HEK293 (cell line): ENCODE results near the gene EVX1.

DNA sequence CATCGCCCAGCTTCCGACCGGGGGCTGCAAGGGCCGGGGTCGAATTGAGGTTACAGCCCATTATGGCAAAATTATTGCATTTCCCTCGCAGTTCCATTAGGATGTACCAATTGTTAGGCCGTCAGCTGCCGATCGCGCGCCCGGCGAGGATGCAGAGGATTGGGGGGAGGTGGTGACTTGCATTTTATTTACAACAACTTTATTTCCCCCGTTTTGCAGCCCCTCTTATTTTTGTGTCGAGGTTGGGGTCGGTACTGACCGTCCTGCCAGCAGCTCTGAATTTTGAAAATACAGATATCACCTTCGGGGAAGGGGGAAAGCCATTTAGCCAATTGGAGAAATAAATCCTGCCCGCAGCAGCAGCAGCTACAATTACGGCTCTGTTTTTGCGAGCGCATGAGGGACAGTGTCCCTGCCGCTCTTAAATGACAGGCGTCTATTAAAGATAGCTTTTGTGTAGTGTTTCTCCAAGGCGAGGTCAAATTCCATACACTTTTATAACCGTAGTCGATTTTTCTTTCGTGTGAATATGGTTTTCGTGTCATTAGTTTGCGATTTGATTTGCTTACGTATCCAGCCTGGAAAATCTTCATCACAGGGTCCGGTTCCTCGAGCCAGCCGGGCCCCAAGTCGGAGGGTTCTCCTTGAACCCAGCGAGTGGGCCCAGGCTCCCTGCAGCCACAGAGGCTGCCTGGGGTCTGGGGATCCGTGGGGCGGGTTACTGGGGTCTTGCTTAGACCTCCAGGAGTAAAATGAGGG lies 636 bp upstream of the HOXA5 start:
- PRO-cap, result bidirectional peak, plus-strand start at position 90 of the sequence, minus-strand start outside the sequence; bidirectional peak, plus-strand start at position 228 of the sequence, minus-strand start at position 227 of the sequence; bidirectional peak, plus-strand start at position 595 of the sequence, minus-strand start at position 281 of the sequence
- RRBS, 2 experiments, result under 1 to 2% methylated on average over 3 to 11 of the region's 38 CpGs

DNA sequence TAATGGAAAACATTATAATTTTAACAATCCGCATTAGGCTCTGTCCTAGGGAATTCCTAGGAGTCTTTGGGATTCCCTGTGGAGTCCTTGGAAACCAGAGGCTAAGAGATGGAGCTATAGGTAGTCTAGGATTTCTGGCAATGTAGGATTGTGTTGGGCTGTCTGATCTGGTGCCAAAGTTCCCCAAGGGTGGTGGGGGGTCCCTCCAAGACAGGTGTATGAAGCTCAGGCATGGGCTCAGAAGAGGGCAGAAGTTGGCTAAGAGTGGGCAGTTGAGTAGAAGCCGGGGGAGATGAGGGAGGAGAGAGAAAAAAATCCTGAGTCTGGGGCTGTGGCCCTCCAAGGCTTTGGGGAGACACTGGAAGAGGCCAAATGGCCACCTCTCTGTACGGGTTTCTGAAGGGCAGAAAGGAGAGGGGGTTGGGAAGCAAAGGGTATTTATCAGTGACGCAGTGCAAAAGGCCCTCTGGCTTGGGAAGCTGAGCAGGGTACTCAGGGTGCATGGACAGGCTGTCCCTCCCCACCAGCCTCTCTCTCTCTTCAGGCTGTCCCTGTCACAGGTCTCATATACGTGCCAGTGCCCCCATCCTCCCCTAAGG lies 988 bp downstream of the HOXA6 start:
- PRO-cap, result bidirectional peak, plus-strand start at position 467 of the sequence, minus-strand start at position 165 of the sequence; bidirectional peak, plus-strand start outside the sequence, minus-strand start at position 540 of the sequence
- RRBS, 2 experiments, result no CpG with 5 or more reads among the region's 5 CpGs

DNA sequence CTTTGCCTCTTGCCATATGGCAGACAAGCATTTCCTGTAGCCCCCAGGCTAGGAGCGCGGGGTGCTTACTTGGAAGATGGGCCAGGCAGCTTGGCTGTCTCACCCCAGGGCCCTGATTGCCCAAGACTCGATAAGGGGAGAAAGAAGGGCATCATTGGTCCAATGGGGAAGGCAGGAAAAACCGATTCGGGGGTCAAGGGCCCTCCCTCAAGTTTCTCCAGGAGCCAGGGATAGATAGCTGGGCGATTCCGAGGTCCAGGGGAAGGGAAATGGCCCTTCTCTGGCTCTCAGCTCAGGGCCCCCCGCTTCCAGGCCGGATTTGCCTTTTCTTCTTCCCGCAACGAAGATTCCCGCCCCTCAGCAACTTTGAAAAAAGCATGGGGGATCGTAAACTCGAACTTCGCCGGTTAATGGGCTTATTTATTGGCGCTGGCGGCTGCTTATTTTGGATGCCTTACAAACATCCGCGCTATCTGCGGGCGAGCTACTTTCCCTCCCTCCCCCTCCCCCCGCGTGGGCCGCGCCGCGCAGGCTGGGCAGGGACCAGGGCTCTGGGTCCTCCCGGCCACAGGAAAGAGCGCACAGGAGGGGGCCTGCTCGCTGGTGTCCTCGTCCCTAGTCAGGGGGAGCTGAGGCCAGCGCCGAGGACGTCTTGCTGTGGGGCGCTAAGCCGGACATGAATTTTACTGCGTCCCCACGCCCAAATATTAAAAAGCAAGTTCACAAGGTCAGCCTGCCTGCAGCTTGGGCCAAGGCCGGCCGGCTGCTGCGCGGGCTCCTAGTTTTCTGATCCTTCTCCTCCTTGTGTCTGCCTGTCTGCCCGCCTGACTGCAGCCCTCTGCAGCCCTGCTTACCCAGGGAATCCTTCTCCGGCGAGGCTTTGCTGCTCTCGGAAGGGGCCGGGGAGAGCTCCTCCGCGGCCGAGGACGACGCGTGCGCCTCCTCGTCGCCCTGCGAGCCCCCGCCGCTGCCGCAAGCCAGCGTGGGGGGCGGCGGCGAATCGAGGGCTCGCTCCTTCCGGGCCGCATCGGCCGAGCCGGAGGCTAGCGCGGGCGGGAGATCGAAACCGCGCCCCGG lies 1.3 kb downstream of the HOXA10 start:
- PRO-cap, result bidirectional peak, plus-strand start at position 622 of the sequence, minus-strand start at position 788 of the sequence
- RRBS, 2 experiments, result under 1 to 2% methylated on average over 19 to 21 of the region's 79 CpGs

GRCh38 chr7:27178323-27178981 lies 4.3 kb upstream of the HOXA10 start:
- PRO-cap, result unidirectional peak, plus-strand start at chr7:27178567
- RRBS, 2 experiments, result no CpG with 5 or more reads among the region's 9 CpGs

GRCh38 chr7:27181733-27182195 lies 3.3 kb downstream of the HOXA11 start:
- PRO-cap, result no peak
- RRBS, 2 experiments, result no CpG with 5 or more reads among the region's 4 CpGs

GRCh38 chr7:27201320-27202254 lies 1.7 kb upstream of the HOXA13 start:
- PRO-cap, result no peak
- RRBS, 2 experiments, result no CpG with 5 or more reads among the region's 14 CpGs

DNA sequence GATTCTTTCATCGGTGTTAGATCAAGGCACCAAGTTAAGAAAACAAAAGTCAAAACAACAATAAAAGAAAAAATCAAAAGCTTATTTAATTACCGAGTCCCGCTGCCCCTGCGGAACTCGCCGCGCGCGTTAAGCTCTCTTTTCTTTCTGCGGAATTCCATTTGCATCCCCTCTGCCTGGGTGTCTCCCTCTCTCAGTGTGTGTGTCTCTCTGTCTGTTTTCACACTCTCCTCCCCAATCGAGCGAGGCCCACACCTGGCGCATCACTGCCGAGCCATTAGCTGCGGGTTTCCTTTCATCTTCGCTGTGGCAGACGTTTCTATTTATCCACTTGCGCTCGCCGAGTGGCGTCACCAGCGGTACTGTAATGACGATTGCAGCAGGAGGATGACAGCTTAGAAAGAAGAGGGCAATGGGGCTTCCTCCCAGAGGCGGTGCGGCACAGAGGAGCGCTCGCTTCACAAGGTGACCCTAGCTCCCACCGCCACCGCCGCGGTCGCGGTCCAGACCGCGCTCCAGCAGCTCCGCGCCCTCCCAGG lies at the start of gene EVX1:
TSS of gene EVX1 (plus strand) at position 428 of the 539 bp plus-strand sequence.
- PRO-cap, result no peak
- RRBS, 2 experiments, result no CpG with 5 or more reads among the region's 37 CpGs

GRCh38 chr7:27243774-27244205 lies 1.2 kb downstream of the EVX1 start:
- PRO-cap, result no peak
- RRBS, 2 experiments, result 93 to 95% methylated on average over 13 of the region's 19 CpGs

- PRO-cap, result no peak
- RRBS, 2 experiments, result no CpG with 5 or more reads among the region's 6 CpGs
Measured at GRCh38 chr7:27462855-27463308, 199.8 kb downstream of the HIBADH start.

GRCh38 chr7:27834206-27834927 lies 94.4 kb downstream of the TAX1BP1 start:
- PRO-cap, result no peak
- RRBS, 2 experiments, result no CpG with 5 or more reads among the region's 7 CpGs

DNA sequence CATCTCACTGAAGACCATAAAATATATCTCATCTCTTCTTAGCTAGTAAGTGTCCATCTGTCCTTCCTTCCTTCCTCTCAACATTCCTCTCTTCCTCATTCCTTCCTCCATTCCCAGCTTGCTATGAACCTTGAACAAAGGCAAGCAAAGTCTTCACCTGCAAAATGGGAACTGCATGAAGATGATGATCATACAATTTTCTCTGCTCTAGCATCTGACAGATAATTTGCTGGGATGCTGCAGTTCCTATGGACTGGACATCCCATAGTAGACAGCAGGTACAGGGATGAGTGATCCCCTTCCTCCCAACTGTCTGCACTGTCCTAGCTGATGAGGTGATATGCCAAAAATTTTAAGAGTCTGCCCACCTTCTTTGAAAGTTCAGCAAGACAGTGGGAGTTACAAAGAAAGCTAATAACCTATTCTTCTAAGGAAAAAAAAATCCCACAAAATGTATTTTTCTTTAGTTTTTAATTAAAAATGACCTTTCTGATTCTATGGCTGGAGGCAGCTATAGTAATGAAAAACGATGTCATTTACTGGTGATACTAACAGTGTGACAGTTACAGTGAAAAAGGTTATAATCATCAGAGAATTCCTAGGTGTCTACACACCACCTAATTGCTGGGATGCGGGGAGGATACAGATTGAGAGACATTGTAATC lies 136.3 kb downstream of the JAZF1 start:
- PRO-cap, result no peak
- RRBS, 2 experiments, result no CpG with 5 or more reads among the region's 2 CpGs

- PRO-cap, result no peak
- RRBS, 2 experiments, result no CpG with 5 or more reads among the region's 10 CpGs
Measured at GRCh38 chr7:28170367-28171001, 10.1 kb downstream of the JAZF1 start.

GRCh38 chr7:28408959-28409221 lies 3.4 kb upstream of the CREB5 start:
- PRO-cap, result bidirectional peak, plus-strand start at chr7:28409368, minus-strand start at chr7:28409154
- RRBS, 2 experiments, result 1 to 2% methylated on average over 10 of the region's 24 CpGs

DNA sequence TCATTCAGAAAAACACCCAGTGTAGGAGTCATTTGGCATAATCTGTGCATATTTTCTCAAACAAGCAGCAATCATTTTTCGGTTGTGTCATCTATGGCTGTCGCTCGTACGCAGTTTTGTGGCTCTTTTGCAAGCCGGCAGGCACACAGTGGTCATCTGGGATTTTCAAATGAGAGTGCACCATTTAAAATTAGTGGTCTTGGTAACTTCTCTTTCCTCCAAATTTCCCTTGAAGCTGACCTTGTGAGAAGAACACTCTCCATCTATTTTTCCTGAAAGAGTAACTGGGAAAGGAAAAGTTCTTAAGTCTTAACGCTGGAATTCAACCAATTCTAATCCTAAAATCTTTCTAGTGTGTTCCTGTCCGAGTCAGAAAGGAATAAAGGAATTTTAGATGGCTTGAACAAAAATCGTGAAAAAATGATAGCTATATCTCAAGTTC lies 20.0 kb downstream of the CREB5 start:
- PRO-cap, result no peak
- RRBS, 2 experiments, result no CpG with 5 or more reads among the region's 8 CpGs

GRCh38 chr7:28619234-28619683 lies 206.9 kb downstream of the CREB5 start:
- PRO-cap, result no peak
- RRBS, 2 experiments, result no CpG with 5 or more reads among the region's 3 CpGs

- PRO-cap, result no peak
- RRBS, 2 experiments, result no CpG with 5 or more reads among the region's 5 CpGs
Measured at GRCh38 chr7:28621501-28621897, 209.2 kb downstream of the CREB5 start.

DNA sequence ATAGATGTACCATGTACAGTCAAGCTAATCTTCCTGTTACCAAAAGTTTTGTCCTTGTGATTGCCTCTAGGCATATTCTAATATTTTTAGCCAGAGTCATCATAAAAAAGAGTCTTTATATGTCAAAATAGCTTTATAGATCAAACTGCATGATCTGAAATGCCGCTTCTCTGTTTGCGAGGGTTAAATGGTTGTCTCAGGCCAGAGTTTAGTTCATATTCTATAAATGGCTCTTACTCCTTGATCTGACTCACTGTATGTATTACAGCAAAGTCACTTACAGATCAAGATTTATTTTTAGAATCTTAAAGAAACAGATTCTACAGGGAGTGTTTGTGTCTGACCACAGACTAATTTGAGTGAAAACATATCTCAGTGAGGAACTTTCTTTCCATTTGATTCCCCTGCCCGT lies 211.0 kb downstream of the CREB5 start:
- PRO-cap, result no peak
- RRBS, 2 experiments, result no CpG with 5 or more reads among the region's 3 CpGs

DNA sequence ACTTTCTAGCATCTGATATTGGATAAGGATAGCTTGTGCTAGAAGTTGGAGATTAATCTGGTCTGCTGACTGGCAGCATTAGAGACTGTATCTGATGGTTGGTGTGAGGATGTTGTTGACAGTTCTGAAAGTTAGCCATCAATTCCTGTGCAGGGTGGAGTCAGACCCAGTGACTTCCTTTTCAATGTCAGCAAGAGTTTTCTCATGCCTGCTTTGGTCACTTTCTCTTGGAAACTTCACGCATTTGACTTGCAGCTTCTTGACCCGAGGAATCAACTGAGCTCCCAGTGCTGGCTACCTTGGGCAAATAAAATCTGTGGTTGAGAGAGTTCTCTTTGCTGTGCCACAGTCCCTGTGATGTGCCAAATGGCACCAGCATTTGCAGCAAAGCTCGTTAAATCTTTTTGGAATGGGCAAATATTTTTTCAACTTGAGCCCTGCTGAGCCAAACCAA lies 233.0 kb downstream of the TRIL start:
- PRO-cap, result no peak
- RRBS, 2 experiments, result no CpG with 5 or more reads among the region's 3 CpGs

DNA sequence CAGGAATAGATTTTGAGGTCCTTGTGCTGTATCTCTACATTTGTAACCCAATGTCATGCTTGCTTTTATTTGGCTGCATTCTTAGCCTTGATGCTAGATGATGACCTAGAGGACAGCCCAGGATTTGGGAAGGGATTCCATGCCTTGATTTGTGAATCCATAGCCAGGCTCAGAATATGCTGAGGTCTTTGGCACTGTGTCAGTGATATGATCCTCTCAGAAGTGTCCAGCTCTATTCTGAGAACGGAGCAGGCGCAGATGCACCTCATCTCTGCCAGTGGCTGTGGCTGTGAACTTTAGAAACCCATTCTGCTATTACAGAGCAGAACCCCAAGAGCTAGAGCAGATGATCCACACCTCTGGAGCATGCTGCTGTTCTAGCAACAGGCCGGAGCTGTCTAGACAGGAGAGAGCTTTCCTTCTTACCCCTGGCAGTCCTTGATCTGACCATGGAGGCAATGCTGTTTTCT lies 212.8 kb downstream of the TRIL start:
- PRO-cap, result no peak
- RRBS, 2 experiments, result no CpG with 5 or more reads among the region's 3 CpGs

DNA sequence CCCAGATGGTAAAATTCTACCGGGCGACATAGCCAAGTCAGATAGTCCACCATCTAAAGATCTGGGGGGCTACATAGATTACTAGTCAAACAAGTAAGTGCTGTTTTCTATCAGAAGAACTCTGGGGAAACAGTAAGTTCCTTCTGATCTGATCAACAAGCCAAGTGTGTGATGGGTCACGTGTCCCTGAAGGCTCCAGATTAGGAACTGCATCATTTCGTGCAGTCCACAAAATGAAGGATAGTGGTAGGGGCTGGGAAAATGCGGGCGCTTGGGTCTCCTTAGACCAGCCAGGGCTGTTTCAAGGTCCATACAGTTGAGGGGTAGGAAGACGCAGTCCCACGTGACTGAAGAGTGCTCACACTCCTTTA lies 1.8 kb upstream of the CHN2 start:
- PRO-cap, result no peak
- RRBS, 2 experiments, result no CpG with 5 or more reads among the region's 8 CpGs